Retinal pigment epithelial cell (primary cell): ENCODE measurements around a stretch of chr10.

GRCh38 chr10:116216672-116217146 is 56.3 kb downstream of the GFRA1 start:
- RRBS = no CpG with 5 or more reads among the region's 4 CpGs

- RRBS = 91% methylated on average over 2 of the region's 15 CpGs
Observed at GRCh38 chr10:117126346-117126566, 11.8 kb downstream of the VAX1 start.

- RRBS = no CpG with 5 or more reads among the region's 6 CpGs
Observed at GRCh38 chr10:117278725-117279482, 38.0 kb downstream of the SLC18A2 start.

GRCh38 chr10:117371119-117371499 is 4.1 kb downstream of the PDZD8 start:
- RRBS = no CpG with 5 or more reads among the region's 10 CpGs

DNA sequence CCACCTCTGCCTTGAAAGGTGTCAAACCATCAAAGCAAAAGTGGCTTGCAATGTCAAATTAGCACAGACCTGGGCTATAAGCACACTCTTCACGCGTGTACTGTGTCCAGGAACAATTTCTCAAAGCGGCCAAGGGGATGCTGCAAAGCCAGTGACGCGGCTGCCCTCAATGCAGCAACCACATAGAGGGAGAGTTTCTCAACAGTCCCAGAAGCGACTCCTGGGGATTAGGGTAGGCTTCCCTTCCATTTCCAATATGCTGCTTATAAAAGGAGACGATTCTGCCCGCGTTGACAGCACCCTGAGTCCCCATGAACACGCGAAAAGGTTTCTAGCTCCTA is 1.4 kb downstream of the PDZD8 start:
- RRBS = no CpG with 5 or more reads among the region's 11 CpGs

GRCh38 chr10:117536336-117537368 is 5.9 kb upstream of the EMX2 start:
- RRBS = 2% methylated on average over 7 of the region's 63 CpGs

- RRBS = no CpG with 5 or more reads among the region's 16 CpGs
Observed at GRCh38 chr10:118669115-118669880, 73.8 kb upstream of the PRLHR start.

GRCh38 chr10:118669881-118670192 is 74.4 kb upstream of the PRLHR start:
- RRBS = no CpG with 5 or more reads among the region's 3 CpGs

- RRBS = no CpG with 5 or more reads among the region's 11 CpGs
Observed at GRCh38 chr10:118832054-118832714, 77.4 kb upstream of the CACUL1 start.

DNA sequence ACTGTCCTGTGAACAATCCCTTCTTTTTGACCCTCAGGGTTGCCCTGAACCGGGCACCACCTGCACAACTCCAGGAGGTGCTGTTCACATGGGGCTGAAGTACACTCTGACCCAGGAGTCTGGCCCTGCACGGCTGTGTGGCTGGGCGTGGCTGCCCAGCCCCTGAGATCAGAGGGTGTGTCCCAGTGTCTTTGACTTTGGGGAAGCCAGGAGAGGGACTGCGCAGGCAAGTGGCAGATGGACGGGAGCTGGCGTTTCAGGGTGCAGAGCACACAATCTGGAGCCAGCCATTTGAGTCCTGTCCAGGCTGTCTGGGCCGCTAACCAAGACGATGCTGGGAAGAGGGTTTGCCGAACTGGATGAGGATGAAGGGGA is 121.0 kb upstream of the NANOS1 start:
- RRBS = no CpG with 5 or more reads among the region's 9 CpGs

GRCh38 chr10:119031659-119032073 is 2.2 kb downstream of the NANOS1 start:
- RRBS = no CpG with 5 or more reads among the region's 6 CpGs

GRCh38 chr10:119041083-119041593 is 11.6 kb downstream of the NANOS1 start:
- RRBS = no CpG with 5 or more reads among the region's 9 CpGs

- RRBS = no CpG with 5 or more reads among the region's 10 CpGs
Observed at GRCh38 chr10:119043802-119044516, 14.4 kb downstream of the NANOS1 start.

DNA sequence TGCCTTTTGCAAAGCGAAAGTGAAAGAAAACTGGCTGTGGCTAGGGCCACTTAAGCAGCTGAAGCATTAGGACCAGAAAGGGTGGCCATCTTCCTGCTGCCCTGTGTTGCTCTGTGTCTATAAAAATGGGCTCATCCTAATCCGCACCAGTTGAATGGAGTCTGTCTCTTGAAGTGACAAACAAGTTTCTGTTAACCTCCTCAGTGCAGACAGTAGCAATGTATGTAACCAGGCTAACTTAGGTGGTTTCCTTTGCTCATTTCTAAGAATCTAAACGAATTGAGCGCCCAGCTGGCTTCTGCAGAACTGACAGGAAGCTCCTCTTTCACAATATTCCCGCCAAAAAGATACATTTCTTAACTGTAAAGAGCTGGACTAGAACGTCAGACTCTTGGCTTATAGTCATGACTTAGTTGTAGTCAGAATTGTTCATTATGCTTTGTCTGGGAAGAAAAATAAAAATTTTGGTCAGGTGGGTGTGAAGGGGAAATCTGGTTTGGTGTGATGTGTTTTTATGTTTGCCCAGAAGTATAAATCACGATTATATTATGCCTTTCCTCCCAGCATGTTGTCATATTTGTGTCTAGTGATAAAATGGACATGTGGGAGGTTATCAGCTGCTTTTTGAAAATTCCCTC is 28.0 kb downstream of the DENND10 start:
- RRBS = no CpG with 5 or more reads among the region's 7 CpGs

GRCh38 chr10:119222454-119223626 is 15.5 kb downstream of the GRK5 start:
- RRBS = no CpG with 5 or more reads among the region's 21 CpGs

DNA sequence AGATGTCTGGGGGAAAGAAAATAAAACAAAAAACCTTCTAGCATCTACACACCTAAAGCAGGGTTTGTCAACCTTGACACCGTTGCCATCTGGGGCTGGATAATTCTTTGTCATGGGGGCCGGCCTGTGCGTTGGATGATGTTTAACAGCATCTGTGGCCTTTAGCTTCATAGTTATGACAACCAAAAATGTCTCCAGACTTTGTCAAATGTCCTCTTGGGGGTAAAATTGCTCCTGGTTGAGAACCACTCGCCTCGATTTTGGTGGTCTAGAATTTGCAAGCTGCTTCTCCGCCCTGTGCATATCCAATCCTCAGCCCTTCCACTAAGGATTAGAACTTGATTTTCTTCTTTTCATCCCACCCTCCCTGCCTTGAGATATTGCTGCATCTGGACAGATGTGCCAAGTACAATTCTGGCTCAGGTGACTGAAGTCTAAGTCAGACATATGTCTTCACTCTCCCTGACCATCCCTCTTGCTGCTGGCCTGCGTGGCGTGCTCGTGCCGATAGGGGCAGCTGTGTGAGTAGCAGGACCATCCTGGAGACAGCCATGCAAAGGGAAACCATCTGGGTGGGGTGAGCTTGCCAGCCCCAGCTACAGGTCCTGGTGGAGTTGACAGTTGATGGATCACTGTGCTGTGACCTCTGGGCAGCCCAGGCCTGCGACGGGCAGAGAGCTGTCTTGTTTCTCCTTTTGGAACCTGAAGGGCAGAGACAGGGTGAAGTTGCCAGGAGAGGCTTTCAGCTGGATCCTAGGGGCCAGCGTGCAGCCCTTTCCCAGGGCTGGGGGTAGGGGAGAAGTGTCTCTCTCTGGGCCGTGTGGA is 44.5 kb downstream of the GRK5 start:
- RRBS = no CpG with 5 or more reads among the region's 14 CpGs

DNA sequence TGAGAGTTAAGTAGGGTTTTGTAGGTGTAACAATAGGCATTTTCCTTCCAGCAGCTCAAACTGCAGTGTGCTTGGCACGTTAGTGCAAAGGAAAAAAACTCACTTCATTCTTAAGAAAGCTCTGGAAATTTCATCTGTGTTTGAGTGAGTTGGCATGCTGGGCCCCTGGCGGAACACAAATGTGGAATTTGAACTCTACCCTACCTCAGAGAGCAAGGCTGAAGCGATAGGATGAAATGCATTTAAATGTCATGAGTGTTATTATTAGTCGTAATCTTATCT is 63.3 kb downstream of the GRK5 start:
- RRBS = no CpG with 5 or more reads among the region's 4 CpGs

GRCh38 chr10:119286960-119287288 is 79.6 kb downstream of the GRK5 start:
- RRBS = no CpG with 5 or more reads among the region's 1 CpG

- RRBS = 11% methylated on average over 7 of the region's 43 CpGs
Observed at GRCh38 chr10:119412071-119413235, 130.1 kb downstream of the RGS10 start.